Colonic mucosa (tissue), 1 donor: ENCODE measurements around the gene SNAPC1.

GRCh38 chr14:61476292-61477367, 155.3 kb downstream of the PRKCH start:
- PRO-cap: bidirectional peak, plus-strand start at chr14:61477092, minus-strand start at chr14:61476919

GRCh38 chr14:61509774-61510245, 185.5 kb upstream of the HIF1A start:
- PRO-cap: no peak

- PRO-cap: bidirectional peak, plus-strand start at chr14:61762420, minus-strand start at chr14:61762249
Observed at GRCh38 chr14:61761713-61762974, at the start of gene SNAPC1. SNAPC1 (plus strand) TSS chr14:61762420.

DNA sequence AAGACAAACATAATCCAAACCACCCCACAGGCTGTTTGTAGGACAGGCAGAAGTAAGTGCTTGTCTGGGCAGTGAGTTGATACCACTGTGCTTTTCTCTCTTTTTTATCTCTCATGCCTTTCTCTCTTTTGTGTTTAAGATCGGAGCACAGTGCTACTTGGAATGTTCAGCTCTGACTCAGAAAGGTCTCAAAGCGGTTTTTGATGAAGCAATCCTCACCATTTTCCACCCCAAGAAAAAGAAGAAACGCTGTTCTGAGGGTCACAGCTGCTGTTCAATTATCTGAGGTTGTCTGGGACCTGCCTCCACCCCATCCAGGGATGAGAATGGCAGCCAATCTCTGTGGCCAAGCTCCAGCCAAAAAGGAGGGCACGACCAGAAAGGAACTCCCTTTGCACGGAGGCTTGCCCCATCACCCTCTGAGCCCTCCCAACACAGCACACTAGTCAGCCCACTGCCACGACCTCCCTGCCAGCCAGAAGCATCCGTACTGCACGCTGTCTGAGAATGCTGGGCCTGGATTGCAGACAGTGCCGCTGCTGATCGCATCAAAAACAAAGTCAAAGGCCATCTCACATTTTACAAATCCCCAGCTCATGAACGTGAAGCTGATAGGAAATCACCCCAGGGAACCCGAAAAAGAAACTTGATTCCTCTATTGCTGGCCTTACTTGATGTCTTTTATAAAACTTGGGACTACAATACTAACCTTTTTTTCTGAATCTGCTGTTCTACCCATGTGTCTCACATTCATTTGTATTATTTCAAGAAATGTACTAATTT, 27.8 kb downstream of the GPHB5 start:
- PRO-cap: no peak

GRCh38 chr14:64051411-64052186, 198.8 kb downstream of the SYNE2 start:
- PRO-cap: no peak

GRCh38 chr14:64221648-64222044, 72.5 kb downstream of the ESR2 start:
- PRO-cap: no peak

DNA sequence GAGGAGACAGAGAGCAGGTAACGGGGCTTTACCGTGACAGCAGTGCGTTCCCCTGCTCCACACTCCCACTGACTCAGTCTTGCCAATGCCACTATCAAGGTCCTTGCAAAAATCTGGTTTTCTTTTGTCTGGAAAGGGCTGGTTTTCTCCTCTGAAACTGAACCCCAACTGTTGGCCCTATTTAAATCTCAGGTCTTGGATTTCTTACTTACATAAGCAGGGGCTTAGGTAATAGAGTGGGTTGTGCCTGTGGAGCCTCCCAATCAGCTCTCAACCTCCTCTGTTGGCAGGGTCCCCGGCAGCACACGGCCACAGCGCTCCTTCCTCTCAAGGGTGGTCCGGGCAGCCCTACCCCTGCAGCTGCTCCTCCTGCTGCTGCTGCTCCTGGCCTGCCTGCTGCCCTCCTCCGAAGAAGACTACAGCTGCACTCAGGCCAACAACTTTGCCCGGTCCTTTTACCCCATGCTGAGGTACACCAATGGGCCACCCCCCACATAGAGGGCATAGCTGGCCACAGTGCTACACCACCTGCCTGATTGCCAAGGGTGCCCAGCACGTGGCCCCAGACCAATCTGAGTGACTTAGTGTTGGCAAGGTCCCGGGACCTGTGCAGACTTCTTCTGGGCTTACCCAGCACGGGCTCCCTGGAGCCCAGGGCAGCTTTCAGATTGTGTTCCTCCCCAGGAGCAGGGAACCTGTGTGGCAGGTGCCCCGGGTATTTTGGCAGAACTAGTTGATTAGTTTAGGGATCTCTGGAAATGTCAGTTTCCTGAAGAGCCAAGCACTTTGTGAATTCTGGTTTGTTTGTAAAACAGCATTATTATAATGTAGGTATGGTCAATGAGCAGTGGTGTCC, 68.9 kb downstream of the ESR2 start:
- PRO-cap: no peak

- PRO-cap: bidirectional peak, plus-strand start at chr14:64503227, minus-strand start at chr14:64503039
Observed at GRCh38 chr14:64502855-64503141, 840 bp downstream of the ZBTB25 start.

- PRO-cap: no peak
Observed at GRCh38 chr14:64516370-64516798, 11.8 kb downstream of the ZBTB1 start.

DNA sequence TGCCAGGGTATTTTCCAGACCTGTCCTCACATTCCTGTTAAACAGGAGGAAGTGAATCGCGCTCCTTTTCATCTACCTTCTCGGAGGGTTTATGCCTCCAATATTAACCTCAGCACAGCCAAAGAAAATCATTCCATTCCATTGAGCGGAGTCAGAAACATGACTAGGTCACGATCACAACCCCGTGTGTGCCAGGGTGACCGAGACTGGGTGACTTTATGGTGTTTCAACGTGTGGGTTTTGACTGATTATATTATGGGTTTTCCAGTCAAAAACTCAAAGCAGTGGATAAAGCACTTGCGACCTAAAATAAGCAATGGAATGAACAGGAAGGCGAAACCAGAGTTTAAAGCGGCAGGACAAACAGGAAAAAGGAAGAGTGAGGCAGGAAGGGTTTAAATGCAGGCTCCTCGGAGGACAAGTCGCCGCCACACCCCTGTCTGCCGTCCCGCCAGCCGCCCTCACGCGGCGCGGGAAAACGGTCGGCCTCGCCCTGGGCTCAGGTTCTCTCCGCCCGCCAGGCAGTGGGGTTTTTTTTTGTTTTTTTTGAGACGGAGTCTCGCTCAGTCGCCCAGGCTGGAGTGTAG, 1.3 kb upstream of the HSPA2 start:
- PRO-cap: bidirectional peak, plus-strand start at position 425 of the sequence, minus-strand start at position 370 of the sequence

DNA sequence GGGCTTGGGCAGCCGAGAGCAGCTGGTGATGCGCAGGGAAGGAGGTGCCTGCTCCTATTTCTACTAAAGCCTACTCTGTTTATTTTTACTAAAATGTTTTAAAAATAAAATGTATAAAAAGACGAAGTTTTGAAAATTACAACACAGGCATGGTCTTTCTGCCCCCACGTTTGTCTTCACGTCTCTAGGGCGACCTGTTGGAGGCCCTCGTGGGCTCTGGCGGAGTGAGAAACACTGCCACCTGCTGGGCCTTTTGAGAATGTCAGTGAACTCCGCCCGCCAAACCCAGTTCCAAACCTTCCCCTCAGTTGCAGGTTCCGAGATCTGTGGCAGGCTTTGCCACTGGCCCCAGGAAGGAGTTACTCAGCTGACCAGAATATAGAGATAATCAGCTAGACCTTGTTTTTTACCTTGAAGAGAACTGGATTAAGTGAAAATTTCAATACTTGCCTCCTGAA, 67.6 kb upstream of the PLEKHG3 start:
- PRO-cap: no peak

DNA sequence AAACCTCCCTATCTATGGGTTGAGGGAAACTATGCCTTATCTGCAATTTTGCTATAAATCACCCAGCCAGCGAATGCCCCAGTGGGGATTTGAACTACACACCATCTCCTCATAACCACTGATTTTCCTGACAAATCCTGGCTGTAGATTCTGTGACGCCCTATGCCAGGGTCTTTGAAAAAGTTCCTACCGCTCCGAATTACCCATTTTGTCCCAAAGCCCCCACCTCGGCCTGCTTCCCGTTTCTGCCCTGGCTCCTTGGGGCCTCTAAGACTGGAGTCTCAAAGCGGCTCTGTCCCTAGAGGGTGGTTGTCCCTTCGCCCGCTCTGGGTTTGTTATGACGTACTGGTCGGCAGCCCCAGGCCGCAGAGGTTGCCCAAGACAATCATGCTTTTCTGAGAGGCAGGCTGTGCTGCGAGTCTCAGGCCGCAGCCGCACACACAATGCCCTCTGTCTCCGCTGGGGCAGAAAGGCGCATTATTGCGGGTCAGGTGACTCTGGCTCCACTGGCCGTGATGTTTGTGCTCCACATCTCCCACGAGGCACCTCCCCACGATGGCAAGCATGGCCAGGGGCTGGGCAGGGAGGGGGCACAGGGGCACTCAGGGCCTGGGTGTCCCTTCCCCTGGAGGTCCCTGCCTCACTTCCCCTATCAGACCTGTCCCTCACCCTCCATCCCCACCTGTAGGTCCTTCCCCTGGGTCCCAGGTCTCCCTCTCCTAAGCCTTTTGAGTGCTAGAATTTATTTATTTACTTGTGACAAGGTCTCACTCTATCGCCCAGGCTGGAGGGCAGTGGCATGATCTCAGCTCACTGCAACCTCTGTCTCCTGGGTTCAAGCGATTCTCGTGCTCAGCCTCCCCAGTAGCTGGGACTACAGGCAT, 21.0 kb upstream of the PLEKHG3 start:
- PRO-cap: no peak

- PRO-cap: no peak
Observed at GRCh38 chr14:64745726-64747050, 42.0 kb downstream of the PLEKHG3 start.

- PRO-cap: no peak
Observed at GRCh38 chr14:64763541-64764081, 59.4 kb downstream of the PLEKHG3 start.

DNA sequence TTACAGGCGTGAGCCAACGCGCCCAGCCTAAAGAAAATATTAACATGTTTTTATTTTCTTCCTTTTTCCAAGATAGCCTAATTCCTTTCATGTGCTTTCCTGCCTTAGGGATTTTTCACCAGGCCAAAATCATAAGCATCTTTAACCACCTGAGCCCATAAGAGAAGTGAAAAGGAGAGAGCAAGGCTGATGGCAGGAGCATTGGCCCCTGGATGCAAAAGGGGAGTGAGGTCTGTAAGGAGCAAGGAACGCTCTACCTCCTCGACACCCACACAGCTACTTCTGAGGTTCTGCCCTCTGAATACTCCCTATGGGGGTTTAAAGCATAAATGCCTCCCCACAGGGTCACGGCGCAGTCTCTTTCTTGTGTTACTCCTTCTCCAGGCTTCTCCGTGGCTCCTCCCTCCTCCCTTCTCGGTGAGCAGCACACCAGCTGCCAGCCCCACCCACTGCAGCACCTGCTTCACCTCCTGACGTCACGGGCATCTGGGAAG, 67.4 kb downstream of the SPTB start:
- PRO-cap: unidirectional peak, minus-strand start at position 392 of the sequence

- PRO-cap: no peak
Observed at GRCh38 chr14:64825326-64826319, 54.1 kb downstream of the SPTB start.

DNA sequence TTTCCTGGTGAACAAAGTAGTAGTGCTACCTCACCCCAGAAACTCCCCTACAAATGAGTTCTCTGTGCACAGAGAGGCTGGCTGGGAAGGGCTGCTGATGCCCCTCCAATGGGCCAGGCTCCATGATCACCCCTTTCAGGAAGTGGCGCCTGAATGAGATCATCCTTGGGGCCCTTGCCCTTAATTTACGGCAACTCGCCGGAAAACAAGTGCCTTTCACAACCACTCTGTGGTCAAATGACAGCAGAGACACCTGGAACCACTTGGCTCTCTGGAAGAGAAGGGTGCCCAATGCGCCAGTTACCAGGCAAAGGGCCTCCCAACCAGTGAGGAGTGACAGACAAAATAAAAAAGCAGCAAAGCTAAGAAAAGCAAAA, 24.9 kb downstream of the SPTB start:
- PRO-cap: no peak

DNA sequence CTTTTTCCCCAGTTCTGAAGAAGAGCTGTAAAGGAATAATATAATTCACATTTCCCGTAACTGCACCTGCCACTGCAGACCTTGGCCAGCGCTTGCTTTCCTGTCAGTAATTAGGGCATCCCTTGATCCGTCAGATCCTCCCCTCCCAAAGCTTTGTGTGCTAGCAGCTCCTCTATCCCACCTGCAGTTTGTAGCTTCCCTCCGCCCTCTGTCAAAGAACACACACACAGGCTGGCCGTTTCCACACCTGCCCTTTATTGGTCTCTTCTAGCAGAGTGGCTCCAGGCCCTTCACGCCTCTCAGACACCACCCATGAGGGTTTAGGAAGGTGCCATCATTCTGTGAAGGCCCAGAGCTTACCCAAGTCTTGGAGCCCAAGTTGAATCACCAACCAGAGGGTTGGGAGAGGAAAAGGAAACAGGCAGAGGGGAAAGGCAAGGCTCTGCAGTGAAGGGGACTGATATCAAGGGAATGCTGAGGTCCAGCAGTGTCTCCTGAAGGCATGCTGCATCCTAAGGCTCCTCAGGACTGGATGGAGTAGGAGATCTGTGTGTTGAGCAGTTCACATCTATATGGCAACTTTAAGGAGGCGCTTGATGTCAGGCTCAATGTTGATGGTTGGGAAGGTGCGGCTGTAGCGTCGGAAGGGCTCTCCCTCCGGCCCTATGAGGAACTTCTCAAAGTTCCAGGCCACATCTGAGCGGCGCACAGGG, 3.5 kb downstream of the GPX2 start:
- PRO-cap: bidirectional peak, plus-strand start at position 313 of the sequence, minus-strand start at position 190 of the sequence; unidirectional peak, plus-strand start at position 611 of the sequence

GRCh38 chr14:65044405-65045021, 57.8 kb downstream of the MAX start:
- PRO-cap: no peak

GRCh38 chr14:65318461-65319079, 94.0 kb upstream of the FUT8 start:
- PRO-cap: no peak